Mammary epithelial cell (primary cell): ENCODE measurements around the genes DOC2B and TIMM22.

GRCh38 chr17:180466-181236 lies 799 bp downstream of the DOC2B start:
- CAGE, long polyA plus RNA = no peak
- RRBS = 7% methylated on average over 53 of the region's 101 CpGs

GRCh38 chr17:181444-182094 lies at the start of gene DOC2B:
TSS of gene DOC2B (minus strand) at chr17:181650.
- CAGE, long polyA plus RNA = no peak
- RRBS = 7% methylated on average over 34 of the region's 95 CpGs

DNA sequence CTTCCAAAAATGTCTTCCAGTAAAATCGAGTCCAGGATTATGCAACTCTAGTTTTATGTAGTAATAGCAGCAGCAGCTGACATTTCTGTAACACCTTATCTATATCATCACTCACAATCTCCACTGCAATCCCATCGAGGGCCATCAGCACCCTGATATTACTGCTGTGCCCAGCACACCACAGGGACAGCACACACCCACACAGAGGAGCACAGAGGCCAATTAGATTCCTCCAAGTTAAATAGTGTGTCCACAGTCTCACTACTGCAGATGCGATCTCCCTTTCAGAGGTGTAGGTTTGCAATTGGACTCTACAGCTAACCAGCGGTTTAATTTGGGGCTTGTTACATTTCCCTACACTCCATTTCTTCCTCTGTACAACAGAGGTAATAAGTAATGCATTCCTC lies 2.9 kb downstream of the RPH3AL start:
- CAGE, long polyA plus RNA = no peak
- RRBS = no CpG with 5 or more reads among the region's 4 CpGs

GRCh38 chr17:385258-385717 lies 24.8 kb upstream of the C17orf97 start:
- CAGE, long polyA plus RNA = no peak
- RRBS = 9% methylated on average over 7 of the region's 47 CpGs

DNA sequence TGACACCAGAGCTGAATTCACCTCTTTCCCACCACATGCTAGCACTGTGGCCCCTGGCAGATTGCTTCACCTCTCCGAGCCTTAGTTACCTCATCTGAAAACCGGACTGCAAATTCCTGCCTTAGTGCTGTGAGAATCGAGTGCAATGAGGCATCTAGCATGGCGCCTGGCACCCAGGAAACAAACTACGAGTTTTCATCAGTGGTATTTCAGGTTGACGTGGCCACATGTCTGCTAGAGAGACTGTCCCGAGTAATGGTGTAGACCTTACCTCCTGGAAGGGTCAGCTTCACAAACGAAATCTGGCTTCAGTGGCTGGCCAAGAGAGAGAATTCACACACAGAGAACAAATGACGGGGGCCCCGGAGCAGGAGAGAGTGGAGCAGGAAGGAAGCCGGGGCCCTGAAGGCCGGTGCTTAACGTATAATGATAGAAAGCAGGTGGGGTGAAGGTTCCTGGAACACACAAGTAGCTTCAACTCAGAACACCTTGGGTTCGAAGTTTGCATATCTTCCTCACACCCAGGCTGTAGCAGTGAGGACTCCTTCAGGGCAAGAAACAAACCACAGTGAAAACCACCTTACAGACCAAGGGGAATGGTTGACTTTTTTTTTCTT lies 6.5 kb downstream of the C17orf97 start:
- CAGE, long polyA plus RNA = no peak
- RRBS = no CpG with 5 or more reads among the region's 14 CpGs

- CAGE, long polyA plus RNA = no peak
- RRBS = no CpG with 5 or more reads among the region's 13 CpGs
These were observed 9.1 kb downstream of the C17orf97 start for GRCh38 chr17:419135-419763.

DNA sequence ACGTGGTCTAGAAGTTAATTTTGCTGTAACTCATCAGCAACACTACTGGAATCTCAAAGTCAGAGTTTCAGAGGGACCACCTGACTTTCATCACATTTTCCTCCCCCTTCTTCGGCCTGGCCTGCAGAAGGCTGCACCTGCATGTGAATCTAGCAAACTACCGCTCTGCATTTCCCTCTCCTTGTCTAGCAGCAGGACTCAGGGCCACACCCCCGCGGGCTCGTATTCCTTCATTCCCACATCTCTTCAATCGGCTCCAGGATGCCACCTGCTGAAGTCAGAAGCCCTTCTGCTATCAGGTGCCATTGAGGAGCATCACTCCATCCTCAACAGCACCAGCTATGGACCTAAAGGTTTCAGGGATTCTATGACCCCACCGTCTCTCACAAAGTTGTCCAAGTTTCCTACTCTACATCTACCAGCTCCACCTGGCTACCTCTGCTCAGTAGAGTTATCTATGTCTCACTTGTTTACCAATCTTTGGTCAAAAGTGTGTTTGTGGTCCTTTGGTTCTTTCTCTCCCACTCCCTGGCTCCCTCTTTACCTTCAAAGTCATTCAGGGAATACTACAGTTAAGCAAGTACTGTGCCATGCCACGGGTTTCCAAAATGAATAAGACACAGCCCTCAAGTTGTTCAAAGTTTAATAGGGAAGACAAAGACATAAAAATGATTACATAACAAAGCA lies 135.1 kb downstream of the C17orf97 start:
- CAGE, long polyA plus RNA = no peak
- RRBS = no CpG with 5 or more reads among the region's 9 CpGs

GRCh38 chr17:601692-602375 lies 112.8 kb downstream of the VPS53 start:
- CAGE, long polyA plus RNA = no peak
- RRBS = 85% methylated on average over 4 of the region's 17 CpGs

DNA sequence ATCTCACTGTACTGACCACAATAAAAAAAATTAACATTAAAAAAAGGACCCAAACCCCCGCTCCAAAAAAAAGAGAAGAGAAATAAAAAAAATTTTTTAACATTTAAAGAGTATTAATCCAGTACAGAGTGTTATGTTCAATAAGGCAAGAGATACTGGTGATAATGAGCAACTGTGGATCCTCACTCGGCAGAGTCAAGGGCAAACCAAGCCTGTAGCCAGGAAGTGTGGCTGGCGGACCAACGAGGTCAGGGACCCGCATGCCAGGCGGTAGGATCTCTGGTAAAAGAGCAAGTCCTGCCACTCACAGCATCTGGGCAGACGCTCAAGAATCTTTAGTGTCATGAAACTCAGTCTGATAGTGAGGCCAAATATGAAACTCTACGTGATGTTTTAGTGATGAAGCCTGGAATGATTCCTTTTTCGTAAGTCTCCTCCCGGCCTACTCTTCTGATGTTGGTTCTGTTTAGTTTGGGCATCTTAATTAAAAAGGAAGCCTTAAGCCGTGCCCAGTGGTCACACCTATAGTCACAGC lies 8.3 kb upstream of the GEMIN4 start:
- CAGE, long polyA plus RNA = no peak
- RRBS = no CpG with 5 or more reads among the region's 11 CpGs

- CAGE, long polyA plus RNA = no peak
- RRBS = no CpG with 5 or more reads among the region's 19 CpGs
These were observed 53.3 kb downstream of the MRM3 start for GRCh38 chr17:835459-835863.

- CAGE, long polyA plus RNA = no peak
- RRBS = no CpG with 5 or more reads among the region's 12 CpGs
These were observed 66.2 kb downstream of the MRM3 start for GRCh38 chr17:848321-848775.

- CAGE, long polyA plus RNA = no peak
- RRBS = no CpG with 5 or more reads among the region's 28 CpGs
These were observed 68.5 kb downstream of the MRM3 start for GRCh38 chr17:850418-851201.

- CAGE, long polyA plus RNA = no peak
- RRBS = 13% methylated on average over 10 of the region's 13 CpGs
These were observed 31.1 kb downstream of the NXN start for GRCh38 chr17:948627-948823.

GRCh38 chr17:977796-978749 lies 1.5 kb downstream of the NXN start:
- CAGE, long polyA plus RNA = no peak
- RRBS = 3% methylated on average over 20 of the region's 40 CpGs

DNA sequence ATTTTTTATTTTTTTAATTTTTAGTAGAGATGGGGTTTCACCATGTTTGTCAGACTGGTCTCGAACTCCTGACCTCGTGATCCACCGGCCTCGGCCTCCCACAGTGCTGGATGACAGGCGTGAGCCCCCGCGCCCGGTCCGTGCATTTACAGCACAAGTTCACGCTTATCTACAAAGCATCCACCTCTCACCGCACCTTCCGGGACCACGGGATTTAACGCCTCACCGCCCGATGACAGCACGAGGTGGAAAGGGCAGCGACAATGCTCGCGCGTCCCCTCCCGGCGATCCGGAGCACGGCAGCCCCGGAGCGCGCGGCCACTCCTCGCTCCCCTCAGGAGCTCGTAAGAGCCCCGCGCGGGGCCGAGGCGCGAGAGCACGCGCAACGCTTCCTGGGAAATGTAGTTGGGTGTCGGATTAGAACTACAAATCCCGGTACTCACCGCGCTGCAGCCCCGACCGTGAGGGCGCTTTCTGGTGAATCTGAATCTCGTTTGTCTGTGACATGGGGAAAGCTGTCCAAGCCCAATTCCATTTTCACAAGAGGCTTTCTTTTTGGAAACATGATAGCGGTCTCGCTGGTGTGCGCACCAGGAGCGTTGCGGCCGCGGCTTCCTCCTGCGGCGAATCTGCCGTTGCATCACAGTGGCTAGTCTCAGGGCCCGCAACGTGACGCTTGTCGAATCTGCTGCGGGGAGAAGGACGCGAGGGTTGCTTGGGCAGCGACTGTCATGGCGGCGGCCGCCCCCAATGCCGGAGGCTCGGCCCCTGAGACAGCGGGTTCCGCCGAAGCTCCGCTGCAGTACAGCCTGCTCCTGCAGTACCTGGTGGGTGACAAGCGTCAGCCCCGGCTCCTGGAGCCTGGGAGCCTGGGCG lies at the start of gene TIMM22:
Gene TIMM22, plus strand, starts transcription at position 718 of the 876 bp plus-strand sequence.
- CAGE, long polyA plus RNA = no peak
- RRBS = under 1% methylated on average over 18 of the region's 78 CpGs

- CAGE, long polyA plus RNA = no peak
- RRBS = 39% methylated on average over 5 of the region's 28 CpGs
These were observed 50.1 kb downstream of the TIMM22 start for GRCh38 chr17:1046820-1047590.

GRCh38 chr17:1075207-1075603 lies 78.3 kb downstream of the TIMM22 start:
- CAGE, long polyA plus RNA = no peak
- RRBS = no CpG with 5 or more reads among the region's 12 CpGs

- CAGE, long polyA plus RNA = no peak
- RRBS = no CpG with 5 or more reads among the region's 10 CpGs
These were observed 69.7 kb downstream of the ABR start for GRCh38 chr17:1109996-1110521.

GRCh38 chr17:1119190-1119455 lies 60.7 kb downstream of the ABR start:
- CAGE, long polyA plus RNA = no peak
- RRBS = no CpG with 5 or more reads among the region's 8 CpGs

DNA sequence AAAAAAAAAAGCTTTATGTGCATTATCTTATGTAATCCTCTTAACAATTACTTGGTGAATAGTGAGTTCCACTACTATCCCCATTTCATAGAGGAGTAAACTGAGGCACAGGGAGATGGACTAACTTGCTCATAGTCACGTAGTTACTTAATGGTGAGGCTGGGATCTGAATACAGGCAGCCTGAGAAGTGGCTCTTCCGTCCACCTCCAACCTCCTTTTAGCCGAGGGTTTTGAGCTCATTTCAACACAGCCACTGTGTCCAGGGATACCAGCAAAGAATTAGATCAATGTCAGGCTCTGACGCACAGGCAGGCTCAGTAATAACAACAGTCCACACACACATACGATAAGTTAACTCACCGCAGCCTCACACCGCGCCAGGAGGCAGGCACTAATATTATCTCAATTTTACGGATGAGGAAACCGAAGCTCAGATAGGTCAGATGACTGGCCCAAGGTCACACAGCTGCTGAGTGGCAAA lies 23.0 kb downstream of the ABR start:
- CAGE, long polyA plus RNA = no peak
- RRBS = no CpG with 5 or more reads among the region's 10 CpGs